Left cardiac atrium (tissue), 1 donor: ENCODE data around the genes FAM151B, MSH3, ACOT12 and ATG10.

DNA sequence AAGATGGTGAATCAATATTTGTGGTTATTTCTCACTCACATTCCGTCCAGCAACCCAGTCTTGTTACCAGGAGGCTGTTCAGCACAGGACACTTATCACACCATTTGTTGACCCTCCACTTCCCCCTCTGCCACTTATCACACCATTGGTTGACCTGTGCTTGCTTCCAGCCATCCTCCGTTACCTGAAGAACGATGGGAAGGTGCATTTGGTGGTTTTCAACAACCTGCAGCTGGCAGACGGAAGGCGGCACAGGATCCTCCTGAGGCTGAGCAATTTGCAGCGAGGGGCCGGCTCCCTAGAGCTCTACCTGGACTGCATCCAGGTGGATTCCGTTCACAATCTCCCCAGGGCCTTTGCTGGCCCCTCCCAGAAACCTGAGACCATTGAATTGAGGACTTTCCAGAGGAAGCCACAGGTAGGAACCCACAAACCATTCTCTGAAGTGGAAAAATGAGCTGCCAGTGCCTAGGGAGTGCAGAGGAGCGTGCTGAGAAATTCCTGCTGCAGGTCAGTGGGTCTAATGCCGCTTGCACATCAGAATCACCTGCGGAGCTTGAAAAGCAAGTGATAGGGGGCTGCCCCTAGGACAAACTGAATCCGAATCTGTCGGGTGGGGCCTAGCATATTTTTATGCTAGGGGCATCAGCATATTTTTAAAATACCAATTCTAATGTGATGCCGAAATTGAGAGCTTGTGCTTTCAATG lies 20.6 kb downstream of the THBS4 start:
- PRO-cap: no peak

- PRO-cap: unidirectional peak, plus-strand start at chr5:80083011
Measured at GRCh38 chr5:80082662-80083331, 47.6 kb downstream of the THBS4 start.

GRCh38 chr5:80183653-80184059 lies 72.2 kb downstream of the SERINC5 start:
- PRO-cap: no peak

GRCh38 chr5:80185746-80186139 lies 70.1 kb downstream of the SERINC5 start:
- PRO-cap: no peak

DNA sequence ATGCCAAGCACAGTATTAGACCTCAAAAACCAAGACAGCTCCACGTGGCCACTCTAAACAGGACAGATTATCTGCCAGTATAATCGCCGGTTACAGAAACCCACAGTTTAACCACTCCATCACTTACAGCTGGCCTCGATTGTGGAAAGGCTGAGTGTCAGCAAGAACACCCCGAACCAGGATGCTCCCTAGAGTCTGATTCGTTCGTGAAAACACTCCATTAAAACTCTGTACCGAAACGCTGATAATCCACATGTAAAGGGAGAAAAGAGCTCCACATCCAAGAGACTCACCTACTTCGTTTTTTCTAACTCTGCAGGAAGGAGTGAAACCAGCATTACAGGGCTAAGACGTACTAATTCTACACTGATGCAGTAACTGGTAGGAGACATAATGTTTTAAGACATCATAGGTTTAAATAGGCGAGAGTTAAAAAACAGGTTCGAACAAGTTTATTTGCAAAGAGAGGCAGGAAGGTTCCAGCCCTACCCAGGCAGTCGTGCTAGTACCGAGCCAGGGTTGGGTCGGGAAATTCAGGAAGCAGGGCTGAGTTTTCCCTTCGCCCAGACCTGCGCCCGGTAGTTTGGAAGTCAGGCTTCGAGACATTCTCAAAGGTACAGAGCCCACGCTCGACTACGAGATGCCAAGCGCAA lies 933 bp downstream of the SERINC5 start:
- PRO-cap: no peak

DNA sequence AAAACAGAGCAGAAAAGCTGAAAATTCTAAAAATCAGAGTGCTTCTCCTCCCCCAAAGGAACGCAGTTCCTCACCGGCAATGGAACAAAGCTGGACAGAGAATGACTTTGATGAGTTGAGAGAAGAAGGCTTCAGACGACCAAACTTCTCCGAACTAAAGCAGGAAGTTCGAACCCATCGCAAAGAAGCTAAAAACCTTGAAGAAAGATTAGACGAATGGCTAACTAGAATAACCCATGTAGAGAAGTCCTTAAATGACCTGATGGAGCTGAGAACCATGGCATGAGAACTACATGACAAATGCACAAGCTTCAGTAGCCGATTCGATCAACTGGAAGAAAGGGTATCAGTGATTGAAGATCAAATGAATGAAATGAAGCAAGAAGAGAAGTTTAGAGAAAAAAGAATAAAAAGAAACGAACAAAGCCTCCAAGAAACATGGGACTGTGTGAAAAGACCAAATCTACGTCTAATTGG lies 20.7 kb downstream of the ZFYVE16 start:
- PRO-cap: no peak

DNA sequence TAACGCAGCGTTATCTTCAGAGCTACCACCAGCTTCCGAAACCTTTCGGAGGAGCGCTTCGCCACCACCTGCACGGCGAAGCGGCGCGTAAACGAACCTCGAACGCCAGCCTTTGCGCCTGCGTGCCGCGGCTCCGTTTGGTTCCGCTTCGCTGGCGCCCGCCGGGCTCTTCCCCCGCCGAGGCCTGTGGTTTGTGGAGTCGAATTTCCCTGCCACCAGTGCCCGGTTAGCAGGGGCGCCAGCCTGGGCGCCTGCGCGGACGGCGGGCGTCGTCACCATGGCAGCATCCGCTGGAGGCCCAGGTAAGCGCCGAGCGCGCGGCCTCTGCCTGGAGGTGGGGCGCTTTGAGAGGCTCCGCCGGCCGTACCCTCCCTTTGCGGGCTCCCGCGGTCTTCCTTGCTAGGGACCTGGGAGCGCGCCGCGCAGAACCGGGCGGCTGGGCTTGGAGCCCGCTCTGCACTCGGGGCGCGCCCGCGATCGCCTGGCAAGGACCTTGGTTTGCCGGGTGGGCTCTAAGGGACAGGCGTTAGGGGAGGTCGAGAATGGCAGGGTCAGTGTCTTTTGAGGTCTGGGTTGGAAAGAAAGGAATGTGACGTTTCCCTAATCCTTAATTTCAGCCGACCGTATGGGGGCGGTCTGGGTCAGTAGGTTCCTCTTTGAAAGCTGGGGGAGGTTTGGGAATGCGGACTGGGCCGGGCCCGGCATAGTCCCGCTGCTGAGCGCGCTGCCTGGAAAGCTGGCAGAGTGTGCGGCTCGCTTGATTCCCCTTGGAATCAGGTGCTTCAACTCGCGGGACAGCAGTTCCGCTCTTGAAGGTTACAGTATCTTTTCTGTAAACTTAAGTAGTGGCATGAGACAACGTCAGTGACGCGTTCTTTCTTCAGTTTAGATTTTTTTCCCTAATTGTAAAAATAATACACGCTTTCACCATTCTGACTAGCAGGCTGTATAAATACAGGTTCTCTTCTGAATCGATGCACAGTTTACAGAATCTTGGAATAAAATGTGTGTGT lies at the start of gene FAM151B:
FAM151B (plus strand) TSS at position 254 of the 1,013 bp plus-strand sequence.
- PRO-cap: bidirectional peak, plus-strand start at position 305 of the sequence, minus-strand start at position 100 of the sequence; bidirectional peak, plus-strand start at position 425 of the sequence, minus-strand start at position 398 of the sequence

- PRO-cap: unidirectional peak, plus-strand start at chr5:80654652; unidirectional peak, plus-strand start at chr5:80654728
Measured at GRCh38 chr5:80653989-80654864, at the start of gene MSH3. MSH3 (plus strand) TSS chr5:80654652.

GRCh38 chr5:80984231-80984474 lies 24.0 kb downstream of the RASGRF2 start:
- PRO-cap: no peak

DNA sequence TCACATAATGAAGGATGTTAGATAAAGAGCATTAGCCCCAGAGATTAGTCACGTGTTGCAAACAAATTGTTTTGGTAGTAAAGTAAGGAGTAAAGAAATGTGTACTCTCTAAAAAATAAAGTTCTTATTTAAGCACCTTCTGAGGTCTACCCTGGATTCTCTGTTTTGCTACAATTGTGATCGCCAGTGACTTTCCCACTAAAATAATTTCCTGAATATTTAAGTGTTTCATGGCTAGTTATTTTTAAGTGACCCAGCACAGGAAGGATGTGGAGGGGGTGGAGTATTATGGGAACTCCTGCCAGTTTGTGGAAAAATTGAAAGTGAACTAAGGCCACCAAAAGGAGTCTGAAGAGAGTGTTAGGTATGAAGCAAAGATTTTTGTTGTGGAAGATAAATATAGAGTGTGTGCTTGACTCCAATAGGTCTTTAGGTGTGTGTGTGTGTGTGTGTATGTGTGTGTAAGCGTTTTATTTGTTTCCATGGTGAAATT lies 25.4 kb downstream of the RASGRF2 start:
- PRO-cap: no peak

GRCh38 chr5:81392971-81393384 lies 956 bp downstream of the ACOT12 start:
- PRO-cap: no peak

DNA sequence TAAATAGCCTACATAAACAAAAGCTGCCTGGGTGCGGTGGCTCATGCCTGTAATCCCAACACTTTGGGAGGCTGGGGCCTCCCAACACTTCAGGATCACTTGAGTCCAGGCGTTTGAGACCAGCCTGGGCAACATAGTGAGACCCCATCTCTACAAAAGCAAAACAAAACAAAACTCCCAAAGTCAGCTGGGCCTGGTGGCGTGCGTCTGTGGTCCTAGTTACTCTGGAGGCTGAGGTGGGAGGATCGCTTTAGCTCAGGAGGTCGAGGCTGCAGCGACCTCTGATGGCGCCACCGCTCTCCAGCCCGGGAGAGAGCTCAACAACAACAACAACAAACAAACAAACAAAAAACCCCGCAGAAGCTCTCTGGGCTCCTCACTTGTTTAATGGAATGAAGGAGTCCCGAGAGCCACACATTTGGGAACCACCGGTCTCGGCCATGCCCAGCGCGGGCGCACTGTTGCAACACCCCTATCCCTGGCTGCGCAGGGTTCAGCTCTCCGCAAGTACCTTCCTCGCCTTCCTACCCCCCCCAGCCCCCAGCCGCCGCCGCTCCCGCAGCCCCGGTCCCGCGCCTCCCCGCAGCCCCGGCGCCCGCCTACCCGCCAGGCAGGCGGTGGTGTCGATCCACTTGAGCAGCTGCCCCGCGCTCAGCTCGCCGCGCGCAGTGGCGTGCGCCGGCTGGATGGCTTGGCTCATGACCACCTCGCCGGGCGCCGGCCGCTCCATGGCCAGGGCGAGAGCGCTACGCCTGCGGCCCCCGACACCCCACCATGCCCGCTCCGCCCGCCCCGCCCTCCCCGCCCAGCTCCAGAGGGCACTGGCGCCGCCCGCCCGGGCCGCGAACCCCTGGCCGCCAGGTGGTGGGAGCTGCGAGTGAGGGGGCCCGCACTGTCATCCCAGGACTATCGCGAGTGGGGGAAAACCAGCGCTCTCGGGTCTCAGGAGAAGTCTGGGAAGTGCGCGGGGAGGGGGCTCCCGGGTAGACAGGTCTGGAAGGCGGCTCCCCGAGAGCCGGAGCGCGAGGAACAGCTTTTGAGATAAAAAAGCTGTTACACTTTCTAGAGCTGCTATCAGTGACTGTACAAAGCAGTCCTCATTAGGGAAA lies at the start of gene ACOT12:
ACOT12 (minus strand) TSS at position 750 of the 1,109 bp plus-strand sequence.
- PRO-cap: no peak

GRCh38 chr5:81746833-81747421 lies 4.0 kb downstream of the SSBP2 start:
- PRO-cap: no peak

DNA sequence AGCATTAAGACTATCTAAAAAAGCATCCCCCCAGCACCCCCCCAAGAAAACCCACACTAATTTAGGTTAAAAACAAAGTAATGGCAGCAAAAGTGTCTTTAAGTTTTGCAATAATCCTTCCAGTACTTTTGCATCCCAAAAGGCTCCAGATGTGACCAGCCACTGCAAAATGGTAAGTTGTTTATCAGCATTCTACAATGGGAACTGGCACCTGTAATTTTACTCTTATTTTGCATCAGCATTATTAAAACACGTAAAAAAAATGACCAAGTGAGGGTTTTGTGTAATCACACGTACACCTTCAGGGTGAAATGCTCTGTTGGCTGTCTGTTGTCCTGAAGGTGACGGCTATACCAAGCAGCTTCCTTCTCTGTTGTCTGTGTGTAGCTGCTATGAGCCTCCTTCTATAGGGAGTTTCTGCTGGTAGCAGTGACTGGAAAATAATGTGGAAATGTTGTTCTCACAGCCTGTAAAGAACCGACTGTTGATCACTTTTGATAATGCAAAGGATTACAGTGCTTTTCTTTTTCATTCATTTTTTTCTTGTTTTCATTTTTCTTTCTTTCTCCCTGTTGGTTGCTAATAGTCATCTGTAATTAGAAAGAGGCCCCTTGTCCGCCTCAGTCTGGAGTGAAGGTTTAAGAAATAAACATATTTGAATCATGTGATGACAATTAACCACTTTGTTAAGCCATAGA lies 37.0 kb upstream of the SSBP2 start:
- PRO-cap: no peak

GRCh38 chr5:81971597-81972758 lies at the start of gene ATG10:
ATG10 (plus strand) TSS chr5:81972023.
- PRO-cap: bidirectional peak, plus-strand start at chr5:81972025, minus-strand start at chr5:81971939; bidirectional peak, plus-strand start at chr5:81972435, minus-strand start at chr5:81972201

GRCh38 chr5:82388893-82389301 lies 110.7 kb upstream of the RPS23 start:
- PRO-cap: no peak

GRCh38 chr5:82426698-82427102 lies 148.5 kb upstream of the RPS23 start:
- PRO-cap: no peak

DNA sequence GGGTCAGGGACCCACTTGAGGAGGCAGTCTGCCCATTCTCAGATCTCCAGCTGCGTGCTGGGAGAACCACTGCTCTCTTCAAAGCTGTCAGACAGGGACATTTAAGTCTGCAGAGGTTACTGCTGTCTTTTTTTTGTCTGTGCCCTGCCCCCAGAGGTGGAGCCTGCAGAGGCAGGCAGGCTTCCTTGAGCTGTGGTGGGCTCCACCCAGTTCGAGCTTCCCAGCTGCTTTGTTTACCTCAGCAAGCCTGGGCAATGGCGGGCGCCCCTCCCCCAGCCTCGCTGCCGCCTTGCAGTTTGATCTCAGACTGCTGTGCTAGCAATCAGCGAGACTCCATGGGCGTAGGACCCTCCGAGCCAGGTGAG lies 156.5 kb upstream of the RPS23 start:
- PRO-cap: no peak

- PRO-cap: no peak
Measured at GRCh38 chr5:82944589-82944788, 132.7 kb downstream of the TMEM167A start.

- PRO-cap: no peak
Measured at GRCh38 chr5:83027085-83027813, 49.9 kb downstream of the TMEM167A start.